Camera-type eye (tissue), 1 donor: ENCODE measurements around a stretch of chr1.

DNA sequence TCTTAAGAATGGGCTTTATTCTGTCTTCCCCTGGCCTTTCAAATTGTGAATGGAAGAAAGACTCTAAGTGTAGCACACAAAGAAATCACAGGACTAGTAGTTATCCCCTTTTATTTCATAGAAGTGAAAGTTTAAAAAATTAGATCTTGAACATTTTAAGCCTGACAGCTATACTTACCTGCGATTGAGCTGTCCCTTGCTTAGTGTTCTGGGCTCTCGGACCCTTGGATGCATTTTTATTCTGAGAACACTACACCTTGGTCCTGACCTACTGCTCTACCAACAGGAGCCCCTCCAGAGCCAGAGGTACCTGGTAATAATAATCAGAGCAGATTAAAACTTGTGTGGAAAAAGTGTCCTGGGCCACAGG lies 14.8 kb downstream of the NPL start:
- RAMPAGE, long total RNA: no peak

DNA sequence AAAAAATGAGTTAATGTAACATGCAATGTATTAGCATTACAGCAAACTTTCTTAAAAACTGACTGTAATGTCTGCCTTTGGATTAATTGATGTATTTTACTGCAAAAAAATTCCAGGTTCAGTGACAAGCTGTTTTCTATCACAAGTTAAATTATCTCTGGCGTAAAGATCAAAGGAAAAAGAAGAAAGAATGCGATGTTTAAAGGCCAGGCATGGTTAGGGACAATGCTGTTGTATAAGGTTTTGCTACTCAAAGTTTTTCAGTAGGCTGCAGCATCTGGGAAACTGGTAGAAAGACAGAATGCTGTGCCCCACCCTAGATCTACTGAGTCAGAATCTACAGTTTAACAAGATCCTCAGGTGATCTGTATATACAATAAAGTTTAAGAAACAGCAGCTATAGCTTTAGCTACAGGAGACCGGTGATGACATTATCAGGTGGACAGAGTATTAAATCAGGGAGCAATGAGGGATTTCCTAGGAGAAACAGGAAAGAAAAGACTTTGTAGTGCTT lies 35.9 kb downstream of the DHX9 start:
- RAMPAGE, long total RNA: no peak

- RAMPAGE, long total RNA: no peak
These were observed 38.5 kb downstream of the DHX9 start for GRCh38 chr1:182877246-182878487.

DNA sequence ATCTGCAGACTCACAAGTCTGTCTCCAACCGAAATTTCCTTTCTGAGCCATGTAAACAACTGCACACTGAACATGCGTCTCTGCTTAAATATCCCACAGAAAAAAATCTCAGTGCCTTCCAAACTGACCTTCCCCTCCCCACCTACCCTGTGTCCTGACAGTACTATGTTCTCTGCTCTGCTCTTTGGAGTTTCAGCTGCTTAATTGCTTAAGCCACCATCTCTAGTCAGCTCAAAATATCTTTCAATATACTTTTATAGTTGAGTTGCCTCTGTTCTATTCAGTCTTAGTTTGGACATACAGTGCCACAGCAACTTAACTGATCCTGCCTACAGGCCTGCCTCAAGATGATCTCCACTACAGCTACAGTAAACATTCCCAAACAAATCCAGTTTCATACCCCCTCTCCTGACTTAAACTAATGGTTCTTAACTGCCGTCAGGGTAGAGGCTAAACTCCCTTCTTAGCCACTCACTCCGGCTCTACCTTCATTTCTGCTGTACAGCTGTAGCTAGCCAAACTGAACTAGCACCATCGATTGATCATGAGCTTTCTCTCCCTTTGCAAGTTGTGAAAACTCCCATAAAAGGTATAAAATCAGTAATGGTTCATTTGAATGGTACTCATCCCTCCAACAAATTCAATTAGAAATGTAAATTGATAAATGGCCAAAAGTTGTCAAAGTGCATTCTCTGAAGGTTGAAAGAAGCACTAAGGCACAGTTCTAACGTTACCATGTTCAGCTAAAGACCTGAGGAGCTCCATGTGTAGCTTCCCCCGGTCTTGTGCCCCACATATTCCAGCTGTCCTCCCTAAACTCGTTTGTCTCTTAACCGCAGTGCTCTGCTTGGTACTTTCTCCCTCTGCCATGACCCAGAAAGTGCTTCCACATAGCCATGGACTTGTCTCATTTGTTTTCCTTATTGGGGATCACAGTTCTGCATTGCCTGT lies 49.6 kb downstream of the DHX9 start:
- RAMPAGE, long total RNA: no peak

DNA sequence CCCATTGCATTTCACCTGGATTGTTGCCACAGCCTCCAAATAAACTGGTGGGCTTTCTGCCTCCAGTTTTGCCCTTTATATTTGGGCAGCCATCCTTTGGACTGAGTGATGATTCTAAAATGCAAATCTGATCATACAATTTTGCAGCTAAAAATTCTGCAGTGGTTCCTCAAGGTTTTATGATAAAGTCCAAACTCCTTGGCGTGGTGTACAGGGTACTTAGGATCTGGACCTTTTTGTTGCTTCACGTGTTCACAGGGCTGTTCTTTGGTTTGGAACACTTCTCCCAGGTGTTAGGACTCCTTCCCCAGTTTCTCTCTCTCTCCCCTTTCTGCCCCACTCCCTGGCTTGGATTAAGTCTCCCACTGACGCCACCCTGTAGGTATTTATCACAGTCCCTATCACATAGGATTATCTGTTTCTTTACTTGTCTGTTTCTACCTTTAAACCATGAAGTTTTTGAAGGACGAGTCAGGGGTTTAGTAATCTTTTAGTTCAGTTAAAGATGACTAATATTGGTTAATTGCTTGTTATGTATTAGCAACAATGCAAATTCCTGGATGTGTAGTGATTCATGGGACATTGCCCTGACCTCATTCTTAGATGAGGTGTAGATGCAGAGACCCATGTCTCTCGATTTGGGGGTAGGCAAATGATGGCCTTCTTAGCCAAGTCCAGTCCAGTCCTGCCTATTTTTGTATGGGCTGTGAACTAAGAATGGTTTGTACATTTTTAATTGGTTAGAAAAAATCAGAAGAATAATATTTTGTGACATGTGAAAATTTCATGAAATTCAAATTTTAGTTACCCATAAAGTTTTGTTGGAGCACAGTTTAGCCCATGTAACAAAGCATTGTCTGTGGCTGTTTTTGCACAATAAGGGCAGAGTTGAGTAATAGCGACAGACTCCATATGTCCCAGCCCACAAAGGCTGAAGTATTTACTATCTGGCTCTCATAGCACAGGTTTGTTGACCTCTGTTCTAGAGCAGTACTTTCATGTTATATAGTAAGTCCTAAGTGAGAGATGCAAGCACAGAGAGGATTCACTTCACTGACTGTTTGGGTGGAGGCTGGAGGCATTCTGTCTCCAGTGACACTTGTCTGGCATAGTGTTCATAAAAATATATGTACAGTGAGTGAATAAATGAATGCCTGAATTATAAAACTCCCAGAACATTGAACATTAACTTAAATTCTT lies 6.5 kb downstream of the LAMC1 start:
- RAMPAGE, long total RNA: no peak

GRCh38 chr1:183059448-183059702 lies 36.2 kb downstream of the LAMC1 start:
- RAMPAGE, long total RNA: no peak

- RAMPAGE, long total RNA: no peak
These were observed 77.4 kb upstream of the LAMC2 start for GRCh38 chr1:183108655-183109136.

DNA sequence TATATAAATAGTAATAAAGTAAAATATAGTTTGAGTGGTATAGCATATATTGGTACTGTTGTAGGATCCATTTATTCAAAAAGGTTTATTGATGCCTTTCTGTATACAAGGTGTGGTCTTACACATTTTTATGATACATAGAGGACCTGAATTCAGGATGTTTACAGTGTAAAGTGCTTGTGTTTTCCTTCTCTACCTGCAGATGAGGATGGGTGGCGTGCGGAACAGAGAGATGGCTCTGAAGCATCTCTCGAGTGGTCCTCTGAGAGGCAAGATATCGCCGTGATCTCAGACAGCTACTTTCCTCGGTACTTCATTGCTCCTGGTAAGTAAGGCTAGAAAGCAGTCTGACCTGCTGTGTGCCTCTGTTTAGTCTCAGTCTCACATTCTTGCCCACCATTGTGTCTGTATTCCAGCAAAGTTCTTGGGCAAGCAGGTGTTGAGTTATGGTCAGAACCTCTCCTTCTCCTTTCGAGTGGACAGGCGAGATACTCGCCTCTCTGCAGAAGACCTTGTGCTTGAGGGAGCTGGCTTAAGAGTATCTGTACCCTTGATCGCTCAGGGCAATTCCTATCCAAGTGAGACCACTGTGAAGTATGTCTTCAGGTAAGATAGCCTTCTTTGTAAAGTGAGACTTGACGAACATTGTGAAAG lies 68.8 kb upstream of the LAMC2 start:
- RAMPAGE, long total RNA: no peak

DNA sequence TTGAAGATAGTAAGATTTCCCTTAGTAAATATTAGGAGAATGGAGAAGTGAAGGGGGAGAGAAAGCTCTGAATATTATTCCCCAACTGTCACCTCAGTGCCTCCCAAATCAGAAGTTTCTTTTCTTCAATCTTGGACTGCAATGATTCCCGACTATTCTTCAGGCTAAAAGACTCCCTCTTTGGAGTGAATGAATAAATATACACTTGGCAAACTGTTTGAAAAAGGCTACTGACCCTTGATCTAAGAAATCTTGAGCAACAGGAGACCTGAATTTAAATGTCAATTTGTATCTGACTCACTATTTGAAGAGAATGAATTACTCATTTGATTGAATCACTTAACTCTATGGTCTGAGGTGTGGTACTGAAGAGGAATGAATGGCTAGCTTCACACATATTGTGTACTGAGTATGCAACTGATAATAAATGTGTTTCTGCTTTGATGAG lies 4.7 kb upstream of the SMG7 start:
- RAMPAGE, long total RNA: no peak

DNA sequence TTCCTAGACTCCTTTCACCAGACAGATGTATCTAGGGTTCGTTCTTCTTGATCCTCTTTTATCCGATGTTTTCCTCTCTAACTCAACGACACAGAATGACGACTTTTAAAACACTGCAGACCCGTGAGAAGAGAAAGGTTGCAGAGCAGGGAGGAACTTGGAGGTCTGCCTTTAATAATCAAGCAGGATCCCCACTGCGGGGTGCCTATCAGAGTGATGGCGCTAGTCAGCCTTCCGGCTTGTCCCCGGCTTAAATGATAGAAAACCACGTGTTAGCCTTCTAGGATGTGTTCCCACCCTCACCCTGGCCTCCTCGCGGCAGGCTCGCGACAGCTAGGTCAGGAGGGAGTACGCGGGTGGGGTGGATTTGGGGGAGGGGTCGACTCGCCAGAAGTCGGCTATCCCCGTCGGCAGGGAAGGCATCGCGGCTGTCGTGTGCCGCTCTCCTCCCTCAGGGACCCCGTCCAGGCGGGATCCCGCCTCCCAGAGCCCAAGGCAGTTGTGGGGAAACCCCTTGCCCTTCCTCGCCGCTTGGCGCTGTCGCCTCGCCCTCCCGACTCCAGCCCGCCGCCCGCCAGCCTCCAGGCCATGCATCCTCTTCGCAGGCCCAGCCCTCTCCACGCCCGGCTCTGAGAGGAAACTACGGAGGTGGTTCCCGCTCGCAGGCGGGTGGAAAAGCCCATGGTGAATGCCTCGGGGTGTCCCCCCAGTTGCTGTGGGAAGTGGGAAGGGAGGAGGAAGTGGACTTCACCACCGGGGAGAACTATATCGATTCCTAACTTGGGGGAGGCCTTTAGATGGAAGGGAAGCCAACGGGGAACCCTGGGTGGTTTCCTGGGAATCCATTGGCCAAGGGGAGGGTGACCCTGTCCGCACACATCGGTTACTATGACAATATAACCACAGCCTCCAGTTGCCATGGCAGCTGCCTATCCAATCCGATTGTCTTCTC lies 1.1 kb upstream of the SMG7 start:
- RAMPAGE, long total RNA: no peak

DNA sequence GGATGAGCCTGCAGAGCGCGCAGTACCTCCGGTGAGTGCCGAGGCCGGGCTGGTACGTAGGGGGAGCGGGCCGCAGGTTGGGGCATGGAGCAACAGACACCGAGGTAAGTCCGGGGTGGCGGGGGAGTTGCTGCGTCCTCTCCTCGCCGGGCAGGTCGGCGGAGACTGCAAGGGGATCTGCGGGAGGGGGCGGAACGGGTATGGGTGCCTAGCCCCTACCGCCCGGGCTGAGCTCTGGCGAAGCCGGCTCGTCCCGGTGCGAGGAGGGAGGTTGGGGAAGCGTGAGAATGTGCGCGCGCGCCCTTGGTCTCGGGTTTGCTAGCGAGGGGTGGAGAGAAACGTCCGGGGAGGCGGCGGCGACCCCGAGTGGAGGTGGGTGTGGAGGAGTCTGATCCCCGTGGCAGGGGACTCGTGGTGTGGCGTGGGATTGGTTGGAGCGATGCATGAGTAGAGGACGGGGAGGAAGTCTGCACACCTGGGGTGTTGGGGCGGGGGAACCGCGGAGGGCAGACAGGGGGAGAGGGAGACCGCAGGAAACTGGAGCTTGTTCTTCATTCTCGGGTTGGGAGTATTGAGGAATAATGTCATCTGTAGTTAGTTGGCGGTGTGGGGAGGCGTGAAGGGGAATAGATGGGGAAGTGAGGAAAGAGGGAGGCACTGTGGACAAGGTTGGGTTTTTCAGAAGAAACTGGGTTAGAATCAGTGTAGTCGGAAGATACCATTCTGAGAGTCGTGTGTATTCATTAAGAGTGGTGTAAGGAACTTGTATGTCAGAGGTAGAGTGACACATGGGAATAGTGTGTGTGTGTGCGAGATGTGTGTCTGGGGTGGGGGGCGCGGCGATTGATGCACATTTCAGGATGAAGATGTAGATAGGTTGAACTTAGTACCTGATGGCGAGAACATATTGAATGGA lies 578 bp downstream of the SMG7 start:
- RAMPAGE, long total RNA: no peak

- RAMPAGE, long total RNA: no peak
These were observed 10.0 kb downstream of the NCF2 start for GRCh38 chr1:183580237-183580741.

- RAMPAGE, long total RNA: no peak
These were observed 46.5 kb upstream of the APOBEC4 start for GRCh38 chr1:183699443-183700127.

DNA sequence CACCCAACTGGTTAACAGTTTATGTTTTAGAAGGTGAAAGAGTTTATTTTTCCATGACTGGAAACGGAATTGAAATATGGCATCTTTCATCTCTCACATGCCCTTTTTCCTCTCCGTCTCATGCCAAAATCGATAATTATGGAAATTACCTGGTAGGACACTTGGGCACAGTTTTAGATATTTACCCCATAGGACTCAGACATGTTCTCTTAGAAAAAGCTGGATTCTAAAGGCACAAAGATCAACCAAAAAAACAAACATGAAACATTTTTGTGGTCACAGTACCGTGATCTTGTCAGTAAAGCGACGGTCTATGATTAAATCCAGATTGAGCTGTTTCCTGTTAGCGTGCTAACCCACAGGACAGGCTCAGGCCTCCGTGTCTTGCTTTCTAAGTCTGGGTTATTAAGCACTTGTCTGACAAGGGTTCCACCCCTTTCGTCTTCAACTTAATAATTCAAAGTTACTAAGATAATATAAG lies 37.5 kb downstream of the RGL1 start:
- RAMPAGE, long total RNA: no peak

DNA sequence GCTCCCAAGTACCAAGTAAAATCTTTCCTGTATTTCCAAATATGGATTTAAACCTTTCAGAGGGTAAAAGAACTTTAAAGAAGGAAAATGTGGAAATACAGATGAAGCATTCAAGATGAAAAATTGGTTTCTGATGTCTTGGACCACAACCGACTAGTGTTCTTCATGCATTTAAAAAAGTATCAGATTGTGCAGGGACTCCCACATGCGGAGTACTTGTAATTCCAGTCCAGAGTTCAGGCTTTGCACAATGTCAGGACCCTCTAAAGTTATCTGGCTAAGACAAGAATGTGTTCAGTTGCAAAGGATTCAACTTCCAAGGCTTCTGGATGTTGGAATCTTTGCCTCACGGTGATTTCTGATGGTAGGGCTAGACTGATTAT lies 66.7 kb downstream of the RGL1 start:
- RAMPAGE, long total RNA: no peak

DNA sequence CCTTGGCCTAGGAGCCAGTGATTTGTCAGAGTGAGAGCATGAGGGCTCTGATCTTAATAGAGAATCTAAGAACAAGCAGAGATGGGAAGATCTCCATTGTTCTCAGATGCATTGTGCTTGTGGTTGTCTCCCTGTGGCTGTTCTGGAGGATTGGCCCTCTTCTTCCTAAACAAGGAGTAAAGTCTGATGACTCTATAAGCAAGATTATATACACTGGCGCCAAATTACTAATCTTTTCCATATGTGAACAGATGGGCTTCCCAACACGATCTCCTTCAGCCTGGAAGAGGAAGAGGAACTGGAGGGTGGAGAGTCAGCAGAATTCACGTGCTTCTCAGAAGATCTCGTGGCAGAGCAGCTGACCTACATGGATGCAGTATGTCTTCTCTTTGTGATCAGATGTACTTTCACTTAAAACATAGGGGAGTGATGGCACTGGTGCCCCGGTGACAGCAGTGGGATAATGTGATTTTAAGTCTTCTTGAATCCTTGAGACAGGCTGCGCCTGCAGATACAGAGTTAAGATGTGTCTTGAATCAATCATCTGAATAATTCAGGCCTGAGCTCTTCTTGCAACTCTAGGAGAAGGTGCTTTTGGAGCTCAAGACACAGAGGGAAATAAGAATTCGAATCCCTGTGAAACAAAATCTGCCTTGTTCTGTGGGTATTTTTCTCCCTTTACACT lies 78.8 kb downstream of the RGL1 start:
- RAMPAGE, long total RNA: no peak

- RAMPAGE, long total RNA: no peak
These were observed 41.1 kb downstream of the COLGALT2 start for GRCh38 chr1:183996450-183996795.

DNA sequence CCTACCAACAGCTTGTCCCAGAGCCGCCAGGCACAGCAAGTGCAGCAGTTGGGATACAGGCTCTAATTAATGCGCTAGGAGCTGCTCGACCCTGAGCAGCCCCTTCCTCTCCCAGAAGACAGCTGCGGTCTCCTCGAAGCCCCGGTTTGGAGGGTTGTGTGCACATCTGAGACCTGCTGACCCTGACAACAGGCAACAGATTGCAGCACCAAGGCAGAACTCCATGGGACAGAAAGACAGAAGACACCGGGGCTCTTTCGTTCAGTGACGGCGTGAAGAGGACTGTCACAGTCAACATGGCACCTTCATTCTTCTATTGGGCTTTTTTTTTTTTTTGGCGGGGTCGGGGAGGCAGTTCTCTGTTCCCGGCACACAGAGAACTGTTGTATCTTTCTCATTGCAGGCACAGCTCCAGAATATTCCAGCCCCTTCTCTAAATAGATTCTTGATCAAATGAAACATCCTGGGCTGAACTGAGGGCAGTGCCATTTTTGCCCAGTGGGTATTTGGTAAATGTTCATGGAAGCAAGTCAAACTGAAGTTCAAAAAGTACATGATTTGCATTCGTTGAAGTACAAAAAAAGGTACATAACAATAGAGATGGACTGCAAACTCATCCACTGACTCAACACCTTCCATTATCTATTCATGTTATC lies 101.6 kb downstream of the TSEN15 start:
- RAMPAGE, long total RNA: no peak

DNA sequence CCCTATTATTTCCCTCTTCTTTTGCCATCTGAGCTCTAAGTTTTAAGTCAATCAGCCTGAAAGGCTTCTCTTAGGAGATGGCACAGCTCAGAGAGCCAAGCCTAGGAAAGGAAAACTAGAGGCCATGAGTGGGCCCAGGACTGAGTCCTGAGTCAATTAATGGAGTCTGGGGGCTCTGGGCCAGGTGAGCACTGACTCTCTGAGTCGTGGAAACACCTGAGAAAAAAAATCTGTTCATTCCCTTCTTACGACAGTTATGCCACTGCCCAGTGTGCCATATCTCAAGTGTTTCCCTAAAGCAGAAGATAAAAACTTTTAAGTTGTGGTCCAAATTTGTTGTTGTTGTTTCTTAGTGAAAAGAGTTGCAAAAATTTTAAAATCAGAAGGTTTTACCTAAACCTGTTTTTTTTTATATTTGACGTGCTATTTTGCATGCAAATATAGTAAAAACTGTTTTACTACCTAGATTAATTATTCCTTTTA lies 157.4 kb downstream of the TSEN15 start:
- RAMPAGE, long total RNA: no peak

GRCh38 chr1:184366965-184367325 lies 19.9 kb upstream of the C1orf21 start:
- RAMPAGE, long total RNA: no peak